Parietal lobe (tissue), 2 donors: ENCODE measurements around the gene GNG10.

- RAMPAGE, long total RNA, result no peak
Measured at GRCh38 chr9:110047598-110047815, 160.5 kb downstream of the C9orf152 start.

DNA sequence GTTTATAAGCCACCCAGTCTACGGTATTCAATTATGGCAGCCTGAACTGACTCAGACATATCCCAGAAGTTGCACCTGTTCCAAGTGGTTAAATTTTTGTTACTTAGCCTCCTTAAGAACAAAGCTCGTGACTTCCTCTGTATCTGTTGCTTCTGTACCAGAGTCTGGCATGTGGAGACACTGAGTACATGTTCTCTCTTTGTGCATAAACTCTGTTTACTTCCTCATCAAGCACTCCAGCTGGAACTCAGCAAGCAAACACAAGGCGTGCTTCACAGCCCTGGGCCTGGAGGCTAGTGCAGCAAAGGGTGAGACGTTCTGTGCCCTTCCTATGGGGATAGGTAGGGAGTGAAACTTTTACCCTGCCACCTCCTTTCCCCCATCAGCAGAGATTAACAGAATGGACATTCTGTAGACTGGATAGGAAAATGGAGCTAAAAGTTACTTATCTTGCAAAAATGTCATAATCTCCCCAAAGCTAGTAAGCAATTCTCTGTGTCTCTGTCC is 18.9 kb downstream of the C9orf152 start:
- RAMPAGE, long total RNA, result no peak

DNA sequence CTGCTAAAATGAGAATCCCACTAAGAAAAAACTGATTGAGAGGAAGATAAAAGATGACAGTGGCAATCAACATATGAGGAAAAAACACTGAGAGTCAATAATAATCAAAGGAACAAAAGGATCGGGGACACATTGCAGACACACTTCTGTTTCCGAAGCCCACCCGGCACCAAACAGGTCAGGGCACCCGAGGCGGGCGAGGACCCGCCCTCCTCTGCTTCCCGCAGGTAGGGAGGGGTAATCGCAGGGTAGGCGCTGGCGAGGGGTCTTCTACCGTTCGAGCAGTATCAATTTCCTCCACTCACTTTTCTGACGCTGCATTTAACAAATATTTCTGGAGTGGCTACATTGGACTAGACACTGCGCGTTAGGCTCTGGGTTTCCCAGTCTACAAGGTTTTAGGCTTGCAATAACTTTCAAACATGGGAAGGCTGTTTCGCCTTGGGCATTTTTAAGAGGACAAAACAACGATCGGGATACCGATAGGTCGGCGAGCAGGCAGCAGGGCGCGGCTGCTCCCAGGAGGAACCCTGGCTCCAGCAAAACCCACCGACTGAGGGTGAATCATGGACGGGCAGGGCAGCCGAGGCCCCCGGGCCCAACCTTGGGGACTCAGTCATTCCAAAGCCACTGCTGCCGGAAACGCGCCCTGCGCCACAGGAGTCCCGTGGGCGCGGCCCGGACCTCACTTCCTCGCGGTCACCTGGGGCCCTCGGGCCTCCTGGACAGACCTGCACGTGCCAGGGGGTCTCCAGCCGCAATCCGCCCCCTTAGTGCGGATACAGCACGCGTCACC is 1.1 kb downstream of the TXN start:
- RAMPAGE, long total RNA, result no peak

DNA sequence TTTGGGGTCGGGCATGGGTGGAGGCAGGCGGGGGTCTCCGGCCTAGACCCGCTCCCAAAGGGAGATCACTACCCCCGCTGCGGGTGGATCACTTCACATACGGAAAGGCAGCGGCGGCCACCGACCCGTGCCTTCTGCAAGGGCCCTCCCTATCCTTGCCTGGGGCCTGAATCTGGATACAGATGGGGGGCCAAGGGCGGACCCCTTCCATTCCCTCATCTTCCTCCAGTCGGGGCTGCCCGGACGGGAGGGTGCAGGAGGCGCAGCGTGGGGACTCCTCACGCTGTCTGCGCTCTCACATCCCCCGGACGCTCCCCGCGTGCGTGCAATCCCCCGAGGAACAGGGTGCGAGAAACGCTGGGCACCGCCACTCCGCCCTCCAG is 522 bp downstream of the TXN start:
- RAMPAGE, long total RNA, result no peak

DNA sequence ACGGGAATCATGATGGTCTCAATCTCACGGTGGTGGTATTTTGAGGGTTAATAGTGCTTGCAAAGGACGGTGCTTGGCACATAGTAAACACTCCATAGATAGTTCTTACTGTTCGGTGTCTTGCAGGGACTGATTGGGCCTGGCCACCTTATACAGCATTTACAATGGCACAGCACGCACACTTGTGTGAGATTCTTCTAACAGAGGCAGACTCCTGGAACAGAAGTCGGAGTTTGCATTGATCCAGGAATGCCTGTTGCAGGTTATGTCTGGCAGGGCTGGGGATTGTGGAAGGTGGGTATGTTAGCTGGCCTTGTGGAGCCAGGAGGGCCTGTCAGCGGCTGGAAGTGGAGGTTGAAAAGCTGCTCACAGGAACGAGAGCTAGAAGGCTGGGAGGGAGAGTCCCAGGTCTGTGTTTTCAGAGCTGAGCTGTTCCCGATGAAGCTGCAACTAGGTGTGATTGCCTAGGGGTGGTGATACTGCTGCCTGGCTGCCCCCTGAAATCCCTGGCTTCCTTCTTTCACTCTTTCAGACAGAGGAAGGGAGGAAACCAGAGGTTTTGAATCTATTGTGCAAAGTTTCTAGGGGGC is 1.0 kb upstream of the TXN start:
- RAMPAGE, long total RNA, result no peak

DNA sequence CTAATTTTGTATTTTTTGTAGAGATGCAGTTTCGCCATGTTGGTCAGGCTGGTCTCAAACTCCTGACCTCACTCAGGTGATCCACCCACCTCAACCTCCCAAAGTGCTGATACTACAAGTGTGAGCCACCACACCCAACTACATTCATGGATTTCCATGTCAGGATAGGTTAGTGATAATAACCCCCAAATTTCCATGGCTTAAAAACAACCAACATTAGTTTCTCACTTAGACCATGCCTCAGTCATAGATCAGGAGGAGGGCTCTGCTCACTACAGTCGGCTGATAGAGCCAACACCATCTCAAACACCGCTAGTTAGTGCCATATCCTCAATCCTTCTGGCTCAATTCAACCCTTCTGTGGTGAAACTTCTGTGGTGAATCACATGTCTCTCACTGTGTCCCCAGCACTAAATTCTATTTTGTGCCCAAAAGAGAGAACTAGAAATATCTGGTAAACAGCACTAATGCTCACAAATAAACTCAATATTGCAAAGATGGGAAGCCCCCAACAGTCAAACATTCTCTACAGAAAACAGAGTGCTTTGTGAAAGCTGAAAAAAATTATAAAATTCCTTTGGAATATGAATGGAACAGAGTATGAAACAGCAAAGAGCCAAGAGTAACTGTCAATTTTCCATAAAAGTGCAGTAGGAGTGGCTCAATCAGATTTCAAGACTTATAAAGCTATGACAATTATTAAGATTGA is 21.1 kb downstream of the ECPAS start:
- RAMPAGE, long total RNA, result no peak

GRCh38 chr9:111649352-111650025 is 11.9 kb upstream of the GNG10 start:
- RAMPAGE, long total RNA, result no peak

DNA sequence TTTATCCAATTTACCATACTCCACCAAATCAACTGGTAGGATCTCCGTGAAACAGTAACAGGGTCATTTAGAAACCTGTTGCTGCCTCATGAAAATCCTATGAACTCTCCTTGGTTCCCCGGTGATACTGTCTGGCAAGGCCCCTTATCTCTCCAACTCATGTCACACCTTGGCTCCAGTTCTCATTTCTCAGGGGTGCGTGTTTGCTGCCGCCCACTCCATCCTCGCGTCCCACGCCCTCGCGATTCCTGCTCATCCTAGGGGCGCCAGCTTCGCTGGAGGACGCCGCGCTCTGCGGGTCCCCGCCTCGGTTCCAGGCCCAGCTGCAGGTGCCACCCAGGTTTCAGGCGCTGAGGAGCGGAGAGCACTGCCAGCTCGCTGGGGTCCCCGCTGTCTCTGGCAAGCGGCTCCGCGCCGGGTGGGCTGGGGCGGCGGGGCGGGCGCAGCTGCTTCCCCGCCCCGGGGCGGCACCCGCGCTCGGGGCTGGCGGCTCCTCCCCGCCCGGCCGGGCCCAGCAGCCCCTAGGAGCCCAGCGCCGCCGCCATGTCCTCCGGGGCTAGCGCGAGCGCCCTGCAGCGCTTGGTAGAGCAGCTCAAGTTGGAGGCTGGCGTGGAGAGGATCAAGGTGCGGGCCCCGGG is at the start of gene GNG10:
GNG10 (plus strand) TSS at position 514 of the 638 bp plus-strand sequence.
- RAMPAGE, long total RNA, result no peak

- RAMPAGE, long total RNA, result no peak
Measured at GRCh38 chr9:111760119-111760416, 34.7 kb downstream of the SHOC1 start.

DNA sequence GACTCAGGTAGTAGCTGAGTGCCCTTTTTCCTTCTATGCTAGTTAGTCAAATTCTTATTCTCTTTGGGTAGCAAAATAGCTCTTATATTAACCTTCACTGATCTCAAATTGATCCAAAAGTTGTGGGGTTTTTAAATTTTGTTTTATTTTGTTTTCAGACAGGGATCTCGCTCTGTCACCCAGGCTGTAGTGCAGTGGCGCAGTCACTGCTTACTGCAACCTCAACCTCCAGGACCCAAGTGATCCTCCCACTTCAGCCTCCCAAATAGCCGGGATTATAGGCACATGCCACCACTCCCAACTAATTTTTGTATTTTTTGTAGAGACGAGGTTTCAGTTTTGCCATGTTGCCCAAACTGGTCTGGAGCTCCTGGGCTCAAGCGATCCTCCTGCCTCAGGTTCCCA is 40.6 kb upstream of the UGCG start:
- RAMPAGE, long total RNA, result no peak

GRCh38 chr9:111898232-111899124 is 1.9 kb downstream of the UGCG start:
- RAMPAGE, long total RNA, result no peak

GRCh38 chr9:112168002-112168658 is 7.0 kb downstream of the SUSD1 start:
- RAMPAGE, long total RNA, result no peak

DNA sequence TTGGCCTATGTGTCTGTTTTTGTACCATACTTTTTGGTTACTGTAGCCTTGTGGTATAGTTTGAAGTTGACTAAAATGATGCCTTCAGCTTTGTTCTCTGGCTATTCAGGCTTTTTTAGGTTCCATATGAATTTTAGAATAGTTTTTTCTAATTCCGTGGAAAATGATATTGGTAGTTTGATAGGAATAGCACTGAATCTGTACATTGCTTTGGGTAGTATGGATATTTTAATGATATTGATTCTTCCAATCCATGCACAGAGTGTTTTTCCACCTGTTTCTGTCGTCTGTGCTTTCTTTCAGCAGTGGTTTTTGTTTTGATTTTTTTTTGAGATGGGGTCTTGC is 29.2 kb upstream of the SUSD1 start:
- RAMPAGE, long total RNA, result no peak

GRCh38 chr9:112241842-112242537 is 66.9 kb upstream of the SUSD1 start:
- RAMPAGE, long total RNA, result no peak

- RAMPAGE, long total RNA, result no peak
Measured at GRCh38 chr9:112429978-112430444, 50.1 kb downstream of the HSDL2 start.

DNA sequence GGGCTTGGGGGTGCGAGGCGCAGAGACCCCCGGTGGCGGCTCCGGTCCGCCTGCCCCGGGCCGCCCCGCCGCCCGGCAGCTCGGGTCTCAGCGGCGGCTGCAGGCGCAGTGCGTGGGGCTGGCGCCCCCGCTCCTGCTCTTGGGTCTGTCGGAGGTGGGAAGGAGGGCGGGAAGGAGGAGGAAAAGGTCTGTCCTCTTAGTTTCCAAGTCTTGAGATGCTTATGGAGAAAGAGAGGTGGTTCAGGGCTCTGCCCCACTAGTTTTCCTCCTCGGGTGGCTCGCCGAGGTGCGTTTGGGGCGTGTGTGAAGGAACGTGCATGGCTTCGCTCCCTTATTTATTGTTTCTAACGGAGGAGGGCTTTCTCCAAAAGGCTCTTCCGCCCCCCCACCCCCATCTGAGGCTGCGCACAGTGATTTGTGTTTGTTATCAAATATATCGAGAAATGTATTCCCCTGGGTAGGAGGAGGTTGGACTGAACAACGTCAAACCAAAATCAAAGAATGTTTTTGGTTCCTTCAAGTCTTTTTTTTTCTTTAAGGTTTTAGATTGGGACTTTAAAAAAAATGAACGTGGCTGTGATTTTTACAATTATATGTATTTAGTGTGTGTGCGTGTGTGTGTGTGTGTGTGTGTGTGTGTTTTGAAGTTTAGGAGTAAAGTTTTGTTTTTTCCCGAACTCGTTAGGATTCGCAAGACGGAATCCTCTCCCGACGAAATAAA is 868 bp downstream of the KIAA1958 start:
- RAMPAGE, long total RNA, result no peak

DNA sequence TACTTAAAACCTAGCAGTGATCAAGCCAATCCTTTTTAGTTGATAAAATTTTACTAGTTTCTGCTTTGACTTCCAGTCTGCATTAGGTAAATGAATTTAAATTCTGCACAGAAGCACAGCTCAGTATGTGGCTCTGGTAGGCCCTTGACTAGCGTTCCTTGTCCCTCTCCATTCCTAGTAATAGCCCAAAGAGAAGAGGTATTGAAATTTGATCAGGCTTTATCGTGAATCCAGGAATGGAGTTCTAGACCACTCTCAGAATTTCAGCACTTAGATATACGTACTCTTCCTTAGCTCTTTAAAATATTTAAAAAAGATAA is 2.3 kb downstream of the KIAA1958 start:
- RAMPAGE, long total RNA, result no peak

DNA sequence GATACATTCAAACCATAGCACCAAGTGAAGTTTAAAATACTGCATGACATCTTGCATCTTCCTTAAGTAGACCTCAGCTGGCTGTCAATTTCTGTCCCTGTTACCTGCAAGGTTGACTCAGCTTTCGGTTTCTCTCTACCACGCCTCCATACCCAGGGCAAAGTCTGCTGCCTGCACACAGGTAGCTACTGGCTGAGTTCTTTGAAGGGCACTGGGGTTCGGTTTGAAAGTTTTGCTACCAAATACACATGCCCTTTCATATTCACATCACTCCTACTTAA is 69.5 kb downstream of the KIAA1958 start:
- RAMPAGE, long total RNA, result no peak

DNA sequence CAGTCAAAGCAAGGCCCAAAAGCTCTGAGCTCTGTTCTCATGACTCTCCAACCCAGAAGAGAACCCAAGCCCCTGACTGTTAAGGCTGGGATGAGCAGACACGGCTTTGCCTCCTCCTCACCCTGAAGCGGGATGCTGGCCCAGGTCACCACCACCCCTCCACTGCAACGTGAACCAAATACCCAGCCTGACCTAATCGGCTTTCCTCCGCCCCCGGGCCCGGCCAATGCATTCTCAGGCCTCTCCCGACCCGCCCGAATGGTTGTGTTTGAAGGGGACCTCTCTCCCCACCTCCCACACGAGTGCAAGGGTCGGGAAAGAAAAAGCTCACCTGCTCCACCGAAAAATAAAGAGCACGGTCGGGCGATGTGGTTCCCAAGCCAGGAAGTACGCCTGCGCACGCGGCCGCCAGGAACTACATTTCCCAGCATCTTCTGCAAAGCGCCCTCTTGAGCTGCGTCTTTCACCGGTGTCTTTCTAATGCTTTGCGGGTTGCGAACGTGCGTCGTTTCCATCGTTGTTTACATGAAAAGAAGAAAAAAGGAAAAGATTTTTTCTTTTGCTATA is 44.6 kb downstream of the ZFP37 start:
- RAMPAGE, long total RNA, result no peak

- RAMPAGE, long total RNA, result no peak
Measured at GRCh38 chr9:113220247-113220869, 719 bp downstream of the FKBP15 start.